Foreskin fibroblast (primary cell): Measurements from ENCODE around the gene ZNF367.

- RRBS: no CpG with 5 or more reads among the region's 11 CpGs
These were observed 172.3 kb downstream of the HSD17B3 start for GRCh38 chr9:96129495-96130326.

GRCh38 chr9:96377251-96377710 is 6.2 kb downstream of the SLC35D2 start:
- RRBS: no CpG with 5 or more reads among the region's 2 CpGs

GRCh38 chr9:96418029-96418796 is at the start of gene ZNF367:
ZNF367 (minus strand) TSS chr9:96418370.
- RRBS: 1% methylated on average over 56 of the region's 89 CpGs

DNA sequence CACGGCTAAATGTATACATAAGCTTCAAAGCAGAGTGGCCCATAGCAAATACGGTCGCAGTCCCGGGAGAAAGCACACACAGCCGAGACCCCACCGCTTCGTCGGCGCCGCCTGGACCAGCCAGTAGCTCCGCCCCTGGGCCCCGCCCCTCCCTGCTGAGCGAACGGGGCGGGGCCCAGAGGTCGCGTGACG is 241 bp upstream of the HABP4 start:
- RRBS: no CpG with 5 or more reads among the region's 18 CpGs

DNA sequence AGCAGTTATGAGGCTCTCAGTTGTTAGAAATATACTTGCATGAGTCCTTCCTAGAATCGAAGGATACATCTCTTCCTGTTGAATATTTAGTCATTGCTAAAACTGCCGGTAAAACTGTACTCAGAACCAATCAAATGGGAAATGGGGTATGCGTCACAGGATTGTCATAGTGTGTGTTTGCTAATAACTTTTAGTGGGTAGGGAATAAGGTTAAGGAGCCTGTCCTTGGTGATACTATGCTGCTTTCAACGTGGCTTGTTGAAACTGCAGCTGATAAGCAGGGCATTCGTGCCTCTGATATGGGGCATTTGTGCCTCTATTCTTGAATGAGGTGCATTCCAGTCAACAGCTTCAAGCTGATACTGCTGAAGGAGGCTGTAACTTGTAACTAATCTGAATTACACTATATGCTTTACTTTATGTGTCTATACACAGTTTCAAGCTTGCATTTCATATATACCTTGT is 26.6 kb downstream of the HABP4 start:
- RRBS: no CpG with 5 or more reads among the region's 5 CpGs

DNA sequence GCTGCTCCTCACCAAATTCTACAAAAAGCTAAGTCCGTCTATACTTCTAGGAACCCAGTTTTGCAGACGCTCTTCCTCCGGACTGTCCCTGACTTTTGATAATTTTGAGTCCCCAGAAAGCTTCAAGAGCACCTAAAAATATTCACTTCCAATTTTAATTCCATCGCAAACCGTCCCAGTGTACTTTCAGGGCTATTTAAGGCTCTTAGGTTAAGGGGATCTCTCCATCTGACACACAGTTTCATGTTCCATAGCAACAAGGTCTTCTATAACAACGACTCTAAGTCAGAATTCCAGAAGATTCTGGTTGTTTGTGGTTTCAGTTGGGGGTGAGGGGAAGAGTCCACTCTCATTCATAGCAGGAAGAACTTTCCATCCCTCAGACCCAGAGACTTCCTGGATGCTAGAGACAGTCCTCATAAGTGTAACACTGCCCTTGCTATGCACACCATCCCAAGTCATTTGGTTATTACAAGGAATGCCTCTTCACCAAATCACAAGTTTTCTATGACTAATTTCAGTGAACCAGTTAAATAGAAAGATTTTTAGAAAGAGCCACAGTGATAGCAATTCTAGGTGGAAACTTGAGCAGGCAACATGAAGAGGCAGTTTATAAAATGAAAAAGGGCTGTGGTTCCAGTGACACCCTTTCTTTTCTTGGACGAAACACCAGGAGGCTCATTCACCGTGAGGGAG is 51.3 kb downstream of the HABP4 start:
- RRBS: 94% methylated on average over 2 of the region's 8 CpGs

DNA sequence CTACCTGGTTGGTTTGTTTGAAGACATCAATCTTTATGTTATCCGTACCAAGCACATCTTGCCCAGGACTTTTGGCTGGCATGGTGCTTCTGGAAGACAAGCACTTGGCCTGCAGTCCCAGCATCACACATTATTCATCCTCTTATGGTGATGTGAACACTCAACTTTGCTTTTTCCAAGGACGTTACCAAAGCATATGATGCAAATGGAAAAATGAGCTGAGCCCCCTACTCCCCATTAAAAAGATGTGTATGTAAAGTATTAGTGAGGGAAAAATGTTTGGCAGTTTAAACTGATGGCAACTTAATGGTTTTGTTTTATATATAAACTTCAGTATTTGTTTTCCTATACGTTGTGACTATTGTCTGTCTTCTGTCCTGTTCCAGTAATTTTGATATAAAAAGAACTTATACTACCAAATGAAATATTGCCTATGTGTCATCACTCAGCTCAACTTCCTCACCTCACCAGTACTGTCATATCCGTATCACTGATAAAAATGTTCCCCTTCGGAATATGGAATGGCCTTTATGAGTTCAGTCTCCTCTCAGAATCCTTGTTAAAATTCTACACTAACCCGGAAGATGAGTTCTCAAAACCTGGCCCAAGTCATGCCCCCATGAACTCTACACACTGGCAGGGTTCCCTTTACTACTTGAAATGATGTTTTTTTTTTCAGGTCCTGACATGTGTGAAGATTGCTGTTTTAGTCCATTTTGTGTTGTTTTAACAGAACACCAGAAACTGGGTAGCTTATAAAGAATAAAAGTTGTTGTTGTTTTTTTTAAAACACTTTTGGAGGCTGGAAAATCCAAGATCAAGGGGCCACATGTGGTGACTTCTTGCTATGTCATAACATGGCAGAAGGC is 34.0 kb upstream of the ZNF510 start:
- RRBS: no CpG with 5 or more reads among the region's 6 CpGs

- RRBS: no CpG with 5 or more reads among the region's 5 CpGs
These were observed 5.5 kb upstream of the ZNF782 start for GRCh38 chr9:96859828-96860149.

DNA sequence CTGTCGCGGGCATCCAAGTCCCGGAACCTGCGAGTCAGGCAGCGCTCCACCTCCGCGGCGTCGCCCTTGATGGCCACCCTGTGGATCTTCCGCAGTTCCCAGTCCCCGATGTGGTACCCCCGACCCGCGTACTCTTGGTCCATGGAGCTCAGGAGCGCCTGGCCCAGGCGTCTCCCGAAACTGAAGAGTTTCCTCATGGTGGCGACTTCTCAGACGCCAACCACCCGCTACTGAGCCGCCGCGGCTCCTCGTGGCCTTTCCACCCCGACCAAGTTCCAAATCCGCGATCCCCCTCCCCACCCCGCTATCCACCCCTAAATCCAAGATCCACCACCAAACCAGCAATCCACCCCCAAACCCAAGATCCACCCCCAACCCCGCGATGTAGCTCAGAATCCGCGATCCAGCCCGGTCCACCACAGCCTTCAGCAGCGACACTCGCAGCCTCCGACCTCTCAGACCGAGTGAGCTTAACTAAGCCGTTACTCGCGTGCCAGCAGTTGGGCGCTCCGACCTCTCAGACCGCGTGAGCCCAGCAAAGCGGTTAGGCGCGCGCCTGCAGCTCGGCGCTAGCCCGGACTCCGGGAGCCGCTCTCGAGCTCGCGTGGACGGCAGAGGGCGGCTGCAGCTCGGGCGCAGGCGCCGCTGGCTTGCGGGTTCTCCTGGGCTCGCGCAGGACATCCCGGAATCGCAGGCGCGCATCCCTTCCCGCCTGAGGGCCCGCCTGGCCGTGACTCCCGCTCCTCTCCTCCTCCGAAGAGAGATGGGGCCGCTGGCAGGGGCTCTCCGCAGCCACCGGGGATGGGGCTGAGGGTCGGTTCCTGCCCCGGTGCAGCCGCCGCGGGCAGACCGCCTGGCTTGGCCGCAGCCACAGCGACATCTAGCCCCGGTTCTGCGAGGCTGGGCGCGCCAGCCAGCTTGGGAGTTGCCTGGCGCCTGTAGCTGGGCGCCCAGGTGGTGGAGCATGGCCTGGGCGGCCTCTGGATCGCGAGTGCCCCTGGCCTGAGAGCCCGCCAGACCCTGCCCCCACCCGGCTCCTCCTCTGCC is 86.1 kb upstream of the CCDC180 start:
- RRBS: 1% methylated on average over 11 of the region's 96 CpGs

DNA sequence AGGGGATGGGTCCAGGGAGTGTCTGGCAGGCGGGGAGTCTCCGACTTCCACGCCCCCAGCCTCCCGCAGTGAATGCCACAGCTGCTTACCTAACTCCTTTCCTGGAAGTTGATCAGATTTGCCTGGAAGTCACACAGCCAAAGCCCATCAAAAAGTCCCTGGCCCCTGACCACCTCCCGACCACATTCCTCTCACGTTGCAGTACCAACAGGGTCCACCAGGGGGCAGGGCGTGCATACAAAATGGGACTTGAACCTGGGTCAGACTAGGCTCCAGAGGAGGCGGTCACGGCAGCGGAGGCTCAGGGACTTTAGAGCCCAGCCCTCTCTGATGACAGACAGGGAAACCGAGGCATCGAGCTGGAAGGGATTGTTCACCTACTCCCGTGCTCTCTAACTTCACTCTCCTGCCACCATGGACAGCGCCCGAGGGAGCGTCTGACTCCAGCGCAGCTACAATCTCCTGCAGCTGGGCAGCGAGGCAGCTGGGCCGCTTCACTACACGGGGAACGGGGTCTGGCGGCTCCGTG is 24.9 kb upstream of the TDRD7 start:
- RRBS: no CpG with 5 or more reads among the region's 23 CpGs

DNA sequence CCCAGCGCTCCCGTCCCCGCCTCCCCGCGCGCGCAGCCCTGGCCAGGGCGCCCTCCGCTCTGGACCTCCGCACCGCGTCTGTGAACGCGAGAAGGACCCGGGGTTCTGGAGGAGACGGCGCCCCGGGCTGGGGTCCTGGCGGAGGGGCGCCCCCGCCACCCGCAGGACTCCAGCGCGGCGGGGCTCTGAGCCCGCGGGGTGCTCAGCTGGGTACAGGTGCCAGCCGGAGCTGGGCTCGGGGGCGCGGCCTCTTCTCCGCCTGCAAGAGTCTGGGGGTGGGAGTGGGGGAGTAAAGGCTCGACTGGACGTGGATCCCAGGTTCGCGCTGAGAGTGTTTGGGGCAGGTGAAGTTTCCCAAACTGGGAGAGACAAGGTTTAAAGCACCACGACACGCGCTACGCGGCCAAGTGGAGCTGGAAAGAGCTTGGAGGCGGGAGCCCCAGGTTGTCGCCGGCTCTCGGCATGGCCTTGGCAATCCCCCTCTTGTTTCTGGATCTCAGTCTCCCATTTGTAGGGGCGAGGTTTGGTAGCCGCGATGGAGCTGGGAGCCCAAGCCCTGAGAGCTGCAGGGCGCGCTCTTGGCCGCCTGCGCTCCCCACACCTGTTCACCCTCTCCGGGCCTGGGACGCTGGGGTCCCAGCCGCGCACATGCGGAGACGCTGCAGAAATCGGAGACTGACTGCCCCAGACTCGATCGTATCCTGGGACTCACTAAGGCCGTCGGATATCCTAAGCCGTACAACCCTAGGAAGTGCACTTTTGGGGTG is 719 bp downstream of the TMOD1 start:
- RRBS: 2% methylated on average over 15 of the region's 64 CpGs

- RRBS: no CpG with 5 or more reads among the region's 11 CpGs
These were observed 17.5 kb downstream of the TMOD1 start for GRCh38 chr9:97518824-97519448.

DNA sequence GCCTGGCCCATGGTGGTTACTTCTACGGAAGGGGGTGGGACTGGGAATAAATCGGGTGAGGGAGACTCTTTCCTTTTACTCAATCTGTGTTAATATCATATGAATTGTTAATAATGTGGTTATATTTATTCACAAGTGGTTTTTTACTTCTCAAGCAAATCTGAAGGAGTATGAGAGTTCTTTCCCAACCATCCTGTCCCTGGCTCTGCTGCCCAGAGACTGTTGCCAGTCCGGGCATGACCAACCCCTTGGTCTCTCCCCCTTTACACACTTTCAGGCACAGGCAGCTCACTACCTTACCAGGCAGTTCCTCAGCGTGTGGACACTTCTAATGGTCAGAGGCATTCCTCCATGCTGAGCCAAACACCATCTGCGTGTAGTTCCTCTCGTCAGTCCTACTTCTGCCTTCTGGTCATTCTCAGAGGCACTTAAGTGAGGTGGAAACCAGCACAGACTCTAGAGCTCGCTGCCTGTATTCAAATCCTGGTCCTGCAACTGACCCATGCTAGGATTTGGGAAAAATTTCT is 56.2 kb downstream of the TSTD2 start:
- RRBS: no CpG with 5 or more reads among the region's 7 CpGs

DNA sequence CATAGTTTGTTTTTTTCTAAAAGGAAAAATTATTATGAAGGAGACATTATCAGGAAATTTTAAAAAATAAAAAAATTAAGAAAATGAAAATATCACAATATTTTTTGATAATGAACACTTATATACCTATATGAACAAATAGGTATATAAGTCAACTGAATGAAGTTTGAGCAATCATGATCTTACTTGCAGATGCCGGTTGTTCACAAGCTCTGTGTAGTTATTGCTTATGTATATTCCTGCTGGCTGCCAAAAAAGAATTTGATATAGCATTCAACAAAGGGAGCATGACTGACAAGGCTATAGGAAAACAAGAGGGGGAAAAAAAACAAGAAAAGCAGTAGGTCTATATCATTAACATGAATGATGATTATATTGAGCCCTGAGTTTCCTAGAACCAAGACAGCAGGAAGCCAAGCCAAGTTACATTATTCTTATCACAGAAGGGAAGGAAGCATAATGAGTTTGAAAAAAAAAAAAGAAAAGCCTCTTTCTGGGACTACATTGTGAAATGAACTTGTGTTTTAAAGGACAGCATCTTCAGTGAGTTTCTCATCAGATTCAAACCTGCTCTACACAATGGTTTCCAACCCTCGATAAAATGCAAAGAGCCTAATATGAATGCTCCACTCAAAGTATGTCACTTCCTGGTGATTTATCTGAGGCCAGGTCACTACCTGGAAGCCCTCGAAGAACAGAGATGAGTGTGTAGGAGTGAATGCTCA is 41.0 kb downstream of the TSTD2 start:
- RRBS: no CpG with 5 or more reads among the region's 3 CpGs

- RRBS: no CpG with 5 or more reads among the region's 16 CpGs
These were observed 674 bp downstream of the NCBP1 start for GRCh38 chr9:97634116-97634874.

DNA sequence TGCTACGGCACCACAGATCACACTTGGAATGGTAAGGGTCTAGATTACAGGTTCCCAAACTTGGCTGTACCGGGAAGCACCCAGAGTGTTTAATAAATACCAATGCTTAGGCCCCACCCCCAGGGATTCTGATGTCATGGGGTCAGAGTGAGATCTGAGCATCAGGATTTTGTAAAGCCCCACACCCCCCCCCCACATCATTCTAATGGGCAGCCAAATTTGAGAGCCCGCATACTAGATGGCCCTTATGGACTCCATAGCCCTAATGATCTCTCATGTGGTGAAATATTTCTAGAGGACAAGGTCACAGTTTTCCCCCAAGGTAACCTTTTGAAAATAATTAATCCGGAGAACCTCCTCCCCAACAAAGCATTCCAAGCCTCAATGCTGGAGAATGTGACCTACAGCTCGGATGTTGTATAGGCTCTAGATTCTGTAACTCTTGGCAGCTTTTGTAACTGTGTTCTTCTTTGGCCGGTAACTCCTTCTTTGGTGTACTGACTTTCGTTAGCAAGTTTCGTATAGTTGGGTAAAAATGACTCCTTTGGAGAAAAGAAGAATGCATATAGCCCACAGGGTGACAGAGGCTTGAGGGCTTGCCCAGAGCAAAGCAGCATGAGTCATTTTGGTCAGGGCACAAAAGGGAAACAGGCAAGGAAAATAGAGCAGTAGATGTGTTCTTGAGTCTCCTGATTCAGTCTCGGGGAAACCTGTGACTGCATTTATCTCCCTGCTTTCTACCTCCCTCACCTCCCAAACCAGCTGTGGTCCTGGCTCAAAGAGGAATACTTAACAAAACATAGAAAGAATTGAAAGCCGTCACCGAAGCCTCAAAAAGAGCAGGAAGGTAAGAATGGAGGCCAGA is 6.4 kb upstream of the XPA start:
- RRBS: no CpG with 5 or more reads among the region's 11 CpGs

- RRBS: no CpG with 5 or more reads among the region's 2 CpGs
These were observed 7.2 kb upstream of the XPA start for GRCh38 chr9:97704375-97704604.

GRCh38 chr9:97994082-97994833 is 11.1 kb downstream of the ANP32B start:
- RRBS: no CpG with 5 or more reads among the region's 5 CpGs

DNA sequence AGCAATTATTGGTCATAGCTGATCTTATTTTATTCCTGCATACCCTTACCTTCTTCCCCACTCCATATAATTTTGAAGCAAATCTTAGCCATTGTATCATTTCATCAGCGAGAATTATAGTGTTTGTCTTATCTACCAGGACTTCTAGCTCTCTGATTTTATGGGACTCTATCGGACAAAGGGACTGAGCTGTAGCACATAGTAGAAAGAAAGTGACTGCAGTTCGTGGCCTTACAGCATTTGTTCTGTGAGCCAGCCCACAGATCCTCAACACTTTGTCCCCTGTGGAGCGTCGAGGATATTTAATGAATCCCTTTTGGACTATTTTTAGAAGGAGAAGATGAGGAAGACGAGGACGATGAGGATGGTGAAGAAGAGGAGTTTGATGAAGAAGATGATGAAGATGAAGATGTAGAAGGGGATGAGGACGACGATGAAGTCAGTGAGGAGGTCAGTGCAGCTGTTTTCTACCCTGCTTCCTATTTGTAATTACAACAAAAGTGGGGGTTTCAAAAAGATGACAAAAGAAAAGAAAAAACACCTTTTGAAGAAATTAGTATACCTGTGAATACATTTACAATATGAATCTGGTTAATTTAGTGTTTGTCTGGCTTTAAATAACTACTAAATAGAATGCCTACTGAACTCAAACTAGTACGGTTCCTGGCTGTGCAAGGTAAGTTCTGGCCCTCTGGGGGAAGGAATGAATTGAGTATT is 28.0 kb downstream of the ANP32B start:
- RRBS: no CpG with 5 or more reads among the region's 10 CpGs

DNA sequence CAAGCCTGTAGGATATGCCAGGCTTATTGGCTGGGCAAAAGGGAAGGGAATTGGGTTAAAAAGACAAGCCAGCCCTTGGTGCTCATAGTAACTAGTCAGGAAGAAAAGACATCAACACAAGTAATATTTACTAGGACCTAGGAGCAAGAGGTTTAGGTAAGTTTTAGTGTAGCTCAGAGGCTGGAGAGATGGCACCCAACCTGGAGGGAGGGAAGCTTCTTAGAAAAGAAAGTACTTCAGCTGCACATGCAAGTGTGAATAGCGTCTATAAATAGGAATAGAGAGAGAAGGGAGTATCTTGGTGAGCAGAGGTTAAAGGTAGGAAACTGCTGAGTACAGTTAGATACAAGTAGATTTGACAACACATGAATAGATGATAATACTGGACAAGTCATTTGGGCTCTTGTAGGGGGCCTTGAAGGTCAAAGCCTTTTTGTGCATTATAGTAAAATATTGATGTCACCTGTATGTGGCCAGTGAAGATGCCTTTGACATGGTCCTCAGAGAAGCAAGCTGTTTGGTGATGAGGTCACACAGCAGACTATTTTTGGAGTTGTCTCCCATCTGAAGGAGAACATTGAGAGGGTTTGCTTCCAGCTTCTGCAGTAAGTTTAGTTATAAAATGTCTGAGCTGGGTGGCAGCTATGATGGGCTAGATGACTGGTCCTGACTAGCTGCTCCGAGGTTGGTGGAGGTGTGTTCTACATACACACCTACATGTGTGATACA is 34.2 kb downstream of the ANP32B start:
- RRBS: no CpG with 5 or more reads among the region's 2 CpGs